SP-49 (cell line): ENCODE measurements around a stretch of chrX.

DNA sequence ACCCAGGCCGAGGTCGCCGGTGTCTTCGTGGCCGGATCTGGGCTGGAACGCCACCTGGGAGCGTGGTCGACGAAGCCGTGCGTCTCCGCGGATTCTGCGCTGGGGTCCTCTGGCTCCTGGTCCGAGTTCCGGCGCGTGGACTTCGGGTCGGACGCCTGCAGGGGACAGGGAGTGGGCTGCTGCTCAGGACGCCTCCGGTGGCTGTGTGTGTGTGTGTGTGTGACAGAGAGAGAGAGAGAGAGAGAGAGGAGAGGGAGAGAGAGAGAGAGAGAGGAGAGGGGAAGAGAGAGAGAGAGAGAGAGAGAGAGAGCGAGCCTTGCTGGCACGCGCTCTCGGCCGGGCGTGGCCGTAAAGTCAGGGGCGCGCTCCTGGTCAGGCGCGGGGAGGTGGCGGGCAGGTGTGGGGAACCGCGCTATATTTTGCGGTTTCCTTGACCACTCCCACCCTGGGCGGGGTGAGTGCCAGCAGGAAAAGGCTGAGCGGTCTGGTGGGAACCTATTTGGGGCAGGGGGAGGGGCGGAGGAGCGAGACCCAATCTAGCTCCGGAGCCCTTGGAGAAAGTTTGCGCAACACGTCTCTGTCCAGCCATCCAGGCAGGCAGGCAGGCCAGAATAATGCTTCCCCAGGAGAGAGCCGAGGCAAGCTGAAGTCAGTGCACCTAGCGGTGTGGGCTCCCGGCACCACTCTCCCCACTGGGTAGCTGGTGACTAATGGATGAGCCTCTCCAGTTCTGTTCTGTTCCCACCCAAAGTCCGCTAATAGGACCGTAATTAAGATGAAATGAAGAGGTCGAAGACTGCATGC lies 61.9 kb downstream of the RHOXF2B start:
- PRO-cap, result no peak

DNA sequence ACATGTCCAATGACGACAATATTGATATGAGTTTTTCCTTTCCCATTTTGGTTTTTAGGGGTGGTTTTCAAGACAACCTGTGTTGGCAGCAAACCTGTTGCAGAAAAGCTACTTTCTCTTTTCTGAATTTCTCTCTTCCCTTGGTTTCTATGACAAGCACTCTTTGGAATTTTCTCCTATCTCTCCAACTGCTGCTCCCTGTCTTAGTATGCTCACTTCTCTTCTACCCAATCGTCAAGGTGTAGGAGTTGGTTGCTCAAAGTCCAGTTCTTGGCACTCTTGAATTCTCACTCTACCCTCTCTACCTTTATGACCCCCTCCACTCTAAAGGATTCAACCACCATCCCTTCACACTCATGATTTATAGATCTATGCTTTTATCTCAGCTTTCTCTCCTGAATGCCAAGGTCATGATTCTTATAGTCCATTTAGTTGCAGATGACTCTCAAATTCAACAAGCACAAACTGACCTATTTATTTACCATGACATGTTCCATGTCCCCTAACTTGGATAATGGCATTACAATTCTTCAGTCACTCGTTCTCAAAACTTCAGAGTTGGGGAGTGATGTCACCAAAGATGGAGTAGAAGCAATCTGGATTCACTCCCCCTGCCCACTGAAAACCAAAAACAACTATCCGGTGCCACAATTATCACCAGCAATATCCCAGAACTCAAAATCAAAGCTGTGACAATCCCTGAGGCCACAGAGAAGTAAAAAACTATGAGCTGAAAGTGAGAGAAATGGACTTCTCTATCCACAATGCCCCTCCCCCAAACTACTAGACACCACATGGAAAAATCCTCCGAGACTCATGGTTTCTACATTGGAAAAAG lies 37.7 kb upstream of the ZBTB33 start:
- PRO-cap, result no peak

- PRO-cap, result no peak
Measured at GRCh38 chrX:120438701-120439156, 30.4 kb downstream of the LAMP2 start.

DNA sequence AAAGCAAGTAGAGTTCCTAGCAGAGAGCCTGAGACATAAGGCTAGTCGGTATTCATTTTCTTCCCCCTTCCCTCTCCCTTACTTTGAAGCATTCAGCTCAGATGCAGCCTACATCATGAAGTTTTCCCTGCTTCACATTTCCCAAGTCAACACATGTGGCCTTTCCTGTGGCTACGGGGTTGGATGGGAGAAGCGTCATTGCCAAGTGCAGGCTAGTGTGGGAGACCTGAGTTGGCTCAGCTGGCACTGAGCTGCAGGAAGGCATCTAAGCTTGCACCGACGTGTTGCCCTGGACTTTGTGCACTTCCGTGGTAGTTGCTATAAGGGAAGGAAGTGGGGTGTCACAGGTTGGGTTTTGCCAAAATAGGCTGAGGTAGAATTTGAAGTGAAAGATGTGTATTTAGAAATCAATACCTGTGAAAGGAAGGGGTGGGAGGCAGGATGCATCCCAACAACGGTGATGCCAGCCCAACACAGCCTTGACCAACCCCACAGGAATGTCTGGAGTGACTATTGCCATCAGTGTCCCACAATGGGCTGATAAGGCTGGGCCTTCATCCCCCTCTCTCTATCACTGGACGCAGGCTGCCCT lies 18.9 kb upstream of the LAMP2 start:
- PRO-cap, result no peak

DNA sequence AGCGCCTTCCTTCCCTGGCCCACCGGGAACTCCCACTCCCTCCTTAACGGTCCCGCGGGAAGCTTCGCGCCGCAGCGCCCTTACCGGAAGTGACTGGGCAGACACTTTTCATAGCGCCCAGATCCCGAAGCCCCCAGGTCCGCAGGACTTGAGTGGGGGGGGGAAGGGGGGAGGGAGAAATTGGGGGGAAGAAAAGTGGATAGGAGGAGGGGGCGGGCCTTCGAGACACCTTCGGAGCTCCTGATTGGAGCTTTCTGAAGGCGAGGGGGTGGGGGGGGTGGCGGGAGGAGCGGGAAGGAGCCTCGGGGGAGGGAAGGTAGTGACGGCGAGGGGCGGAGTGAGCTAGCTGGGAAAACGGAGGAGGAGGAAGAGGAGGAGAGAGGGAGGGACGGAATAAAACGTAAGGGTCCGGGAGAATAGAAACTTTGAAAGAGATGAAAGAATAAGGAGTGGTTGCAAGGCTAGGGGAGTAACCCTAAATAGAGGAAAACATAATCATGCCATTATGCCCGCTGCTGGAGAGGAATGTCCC lies 592 bp upstream of the CUL4B start:
- PRO-cap, result unidirectional peak, plus-strand start at position 319 of the sequence

DNA sequence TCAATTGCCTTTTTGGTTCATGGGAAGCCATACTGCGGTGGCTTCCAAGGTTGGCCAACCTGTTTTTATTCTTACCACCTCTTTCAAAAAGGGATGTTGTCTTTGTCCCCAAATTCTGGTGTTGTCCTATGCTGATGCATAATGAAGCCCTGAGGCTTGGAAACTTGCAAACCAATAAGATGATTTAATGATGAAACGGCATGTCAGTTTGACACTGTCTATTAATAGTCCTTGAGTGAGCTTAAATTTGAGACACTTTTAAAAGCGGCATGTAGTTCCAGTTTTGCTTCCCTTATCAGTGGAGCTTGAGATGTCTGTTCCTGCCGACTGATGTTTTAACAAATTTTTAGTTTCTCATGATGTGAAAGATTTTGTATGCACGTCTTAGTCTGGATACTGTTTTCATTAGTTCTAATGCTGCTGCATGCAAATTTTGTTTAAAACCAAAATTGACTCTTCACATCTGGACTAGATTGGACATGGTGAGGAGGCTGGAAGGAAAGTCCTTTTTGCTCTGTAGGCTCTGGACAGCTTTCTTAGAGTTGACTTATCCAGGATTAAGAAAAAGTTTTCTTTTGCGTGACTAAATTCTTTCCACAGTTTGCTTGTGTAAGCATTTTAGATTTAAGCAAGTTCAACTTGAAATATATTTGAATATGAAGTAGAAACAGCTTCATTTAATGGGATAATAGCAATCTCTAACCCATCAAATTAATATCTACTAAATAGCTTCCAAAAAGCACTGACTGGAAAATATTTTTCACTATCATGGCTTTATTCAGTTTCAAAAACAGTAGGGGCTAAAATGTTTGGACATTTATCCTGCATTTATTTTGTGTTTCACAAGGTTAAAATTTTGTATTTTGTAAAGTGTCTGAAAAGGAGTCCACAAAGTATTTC lies 11.7 kb downstream of the C1GALT1C1 start:
- PRO-cap, result no peak

- PRO-cap, result no peak
Measured at GRCh38 chrX:120672369-120672709, 42.5 kb upstream of the C1GALT1C1 start.

- PRO-cap, result no peak
Measured at GRCh38 chrX:120874653-120874940, 1.1 kb downstream of the CT47B1 start.

DNA sequence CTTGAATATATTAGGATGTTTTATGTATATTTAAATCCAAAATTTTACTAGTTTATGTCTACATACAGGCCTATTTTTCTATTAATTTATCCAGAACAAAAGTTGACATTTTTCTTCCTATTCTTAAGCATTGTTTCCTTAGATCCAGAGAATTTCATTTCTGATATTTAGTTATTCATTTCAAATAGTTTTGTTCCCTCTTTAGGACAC lies 969.7 kb downstream of the GLUD2 start:
- PRO-cap, result no peak

- PRO-cap, result unidirectional peak, minus-strand start at chrX:123765088; unidirectional peak, minus-strand start at chrX:123765177
Measured at GRCh38 chrX:123764765-123765683, 32.2 kb upstream of the THOC2 start.

- PRO-cap, result no peak
Measured at GRCh38 chrX:123784846-123785346, 52.0 kb upstream of the THOC2 start.

DNA sequence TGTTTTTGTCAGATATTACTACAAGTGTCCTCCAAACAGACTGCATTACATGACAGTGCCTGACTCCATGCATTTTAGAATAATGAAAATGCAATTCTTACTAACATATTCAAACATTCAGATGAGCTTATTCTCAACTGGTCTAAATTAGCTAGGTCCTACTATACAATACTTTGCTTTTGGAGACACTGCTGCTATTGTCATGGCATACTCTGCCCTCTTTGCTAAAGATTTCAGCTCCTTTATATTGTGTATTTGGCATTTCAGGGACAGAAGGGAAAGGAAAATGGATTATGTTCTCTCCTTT lies 385.5 kb upstream of the TEX13C start:
- PRO-cap, result no peak

DNA sequence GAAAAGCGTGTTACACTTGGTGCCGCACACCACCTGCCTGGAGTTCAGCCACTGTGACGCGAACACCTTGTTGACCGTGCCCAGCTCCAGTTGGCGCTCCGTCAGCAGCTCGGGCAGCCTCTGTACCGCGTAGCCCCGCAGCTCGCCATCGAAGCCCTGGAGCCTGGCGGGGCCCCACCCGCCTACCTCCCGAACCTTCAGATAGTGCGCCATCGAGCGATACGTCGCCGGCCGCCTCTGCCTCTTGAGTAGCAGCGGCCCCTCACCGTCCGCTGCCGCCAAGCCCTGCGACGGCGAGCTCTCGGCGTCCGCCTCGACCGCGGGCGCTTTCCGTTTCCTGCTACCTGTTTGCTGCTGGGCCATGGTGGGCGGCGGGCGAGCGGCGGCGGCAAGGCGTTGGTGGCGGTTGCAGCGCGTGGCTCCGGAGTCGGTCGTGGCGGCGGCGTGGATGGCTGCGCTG lies 338 bp downstream of the DCAF12L1 start:
- PRO-cap, result no peak

DNA sequence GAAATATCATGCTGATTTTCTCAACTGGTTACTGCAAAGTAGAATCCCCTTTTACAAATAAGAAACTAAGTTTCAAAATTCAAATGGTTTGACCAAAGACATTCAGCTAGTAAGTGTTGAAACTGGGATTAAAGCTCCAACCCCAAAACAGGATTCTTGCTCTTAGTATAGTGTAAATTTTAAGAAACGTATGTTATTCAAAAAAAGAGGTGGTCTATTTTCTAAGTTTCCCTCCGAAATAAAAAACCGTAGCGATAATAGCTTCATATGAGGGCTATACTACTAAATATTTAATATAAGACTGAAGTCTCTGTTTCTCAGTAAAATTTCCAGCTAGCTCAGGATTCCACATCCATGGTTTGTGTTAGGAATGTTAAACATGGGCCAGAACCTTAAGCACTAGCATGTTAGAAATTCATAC lies 63.0 kb upstream of the PRR32 start:
- PRO-cap, result no peak

- PRO-cap, result no peak
Measured at GRCh38 chrX:129572501-129572991, 32.5 kb downstream of the OCRL start.

DNA sequence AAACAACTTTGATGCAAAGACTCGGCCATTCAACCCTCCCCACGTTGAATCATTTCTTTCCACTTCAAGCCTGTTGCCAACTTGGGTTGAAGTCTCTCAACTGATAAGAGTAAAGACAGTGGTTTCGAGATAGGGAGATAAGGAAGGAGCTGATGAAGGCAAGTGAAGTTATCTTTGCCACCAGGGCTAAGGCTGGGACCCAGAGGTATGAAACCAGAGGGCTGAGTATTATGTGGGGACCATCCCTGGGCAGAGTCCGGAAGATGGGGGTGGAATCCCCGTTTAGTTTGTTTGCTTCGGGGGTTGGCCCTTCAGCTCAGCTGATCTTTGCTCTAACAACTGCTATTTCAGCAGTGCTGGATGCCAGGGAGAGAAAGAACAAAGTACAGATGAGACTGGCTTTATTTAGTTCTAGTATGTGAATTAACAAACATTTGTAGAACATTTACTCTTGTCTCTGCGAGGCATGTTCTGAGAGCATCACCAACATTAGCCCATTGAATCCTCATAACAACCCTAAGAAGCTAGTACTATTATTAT lies 2.2 kb upstream of the XPNPEP2 start:
- PRO-cap, result no peak

GRCh38 chrX:129932619-129933329 lies 26.8 kb downstream of the UTP14A start:
- PRO-cap, result no peak

DNA sequence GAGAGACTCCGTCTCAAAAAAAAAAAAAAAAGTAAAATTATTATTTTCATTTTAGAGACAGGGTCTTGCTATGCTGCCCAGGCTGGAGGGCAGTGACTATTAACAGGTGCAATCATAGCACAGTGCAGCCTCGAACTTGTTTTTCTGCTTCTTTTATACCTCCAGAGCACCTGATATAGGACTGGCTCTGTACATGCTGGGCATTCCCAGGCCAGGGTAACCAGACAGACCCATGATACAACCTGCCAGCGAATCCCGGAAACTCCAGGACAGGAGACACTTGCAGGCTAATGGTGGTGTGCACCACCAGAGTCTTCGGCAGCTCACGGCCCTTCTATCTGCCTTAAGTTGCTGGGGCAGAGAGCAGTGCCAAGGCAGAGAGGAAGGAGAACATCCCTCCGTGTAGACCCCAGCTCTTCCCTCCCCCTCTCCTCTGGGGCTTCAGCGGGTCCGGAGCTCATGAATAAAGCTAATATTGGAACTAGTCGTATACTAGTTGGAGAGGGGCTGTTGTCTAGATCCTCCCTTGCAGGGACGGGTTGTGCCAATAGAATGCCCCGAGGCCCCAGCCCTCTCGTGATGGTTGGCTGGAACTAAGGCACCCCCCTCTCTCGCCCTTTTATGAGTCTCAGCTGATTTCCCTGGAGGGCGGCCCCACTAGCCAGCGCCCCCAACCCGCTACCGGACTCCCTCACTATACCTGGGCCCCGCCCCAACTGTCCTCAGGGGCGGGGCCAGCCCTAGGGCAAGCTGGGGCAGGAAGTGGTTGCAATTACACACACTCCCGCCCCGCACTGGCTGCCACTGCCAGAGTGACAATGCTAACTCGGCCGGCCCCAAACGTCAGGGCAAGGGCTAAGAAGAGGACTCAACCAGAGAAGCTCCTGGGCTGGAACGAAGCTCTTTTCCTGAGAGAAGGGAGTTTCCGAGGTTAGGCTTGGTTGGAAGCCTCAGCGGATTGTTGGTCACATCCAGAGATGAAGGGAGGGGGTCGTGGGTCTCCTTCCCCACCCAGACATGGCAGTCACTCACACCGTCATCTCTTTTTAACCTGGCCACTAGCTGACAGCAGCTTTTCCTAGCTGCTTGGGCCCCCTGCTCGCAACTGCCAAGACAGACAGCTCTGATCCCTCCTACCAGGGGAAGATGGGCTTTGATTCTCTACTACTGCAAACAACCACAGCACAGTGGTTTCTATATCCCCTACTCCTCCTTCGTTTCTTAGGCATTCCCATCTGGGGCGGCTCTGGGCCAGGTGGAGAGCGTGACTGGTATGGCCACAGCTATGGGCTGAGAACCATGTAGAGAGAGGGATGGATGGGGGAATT lies 21.3 kb upstream of the BCORL1 start:
- PRO-cap, result bidirectional peak, plus-strand start at position 839 of the sequence, minus-strand start at position 718 of the sequence

DNA sequence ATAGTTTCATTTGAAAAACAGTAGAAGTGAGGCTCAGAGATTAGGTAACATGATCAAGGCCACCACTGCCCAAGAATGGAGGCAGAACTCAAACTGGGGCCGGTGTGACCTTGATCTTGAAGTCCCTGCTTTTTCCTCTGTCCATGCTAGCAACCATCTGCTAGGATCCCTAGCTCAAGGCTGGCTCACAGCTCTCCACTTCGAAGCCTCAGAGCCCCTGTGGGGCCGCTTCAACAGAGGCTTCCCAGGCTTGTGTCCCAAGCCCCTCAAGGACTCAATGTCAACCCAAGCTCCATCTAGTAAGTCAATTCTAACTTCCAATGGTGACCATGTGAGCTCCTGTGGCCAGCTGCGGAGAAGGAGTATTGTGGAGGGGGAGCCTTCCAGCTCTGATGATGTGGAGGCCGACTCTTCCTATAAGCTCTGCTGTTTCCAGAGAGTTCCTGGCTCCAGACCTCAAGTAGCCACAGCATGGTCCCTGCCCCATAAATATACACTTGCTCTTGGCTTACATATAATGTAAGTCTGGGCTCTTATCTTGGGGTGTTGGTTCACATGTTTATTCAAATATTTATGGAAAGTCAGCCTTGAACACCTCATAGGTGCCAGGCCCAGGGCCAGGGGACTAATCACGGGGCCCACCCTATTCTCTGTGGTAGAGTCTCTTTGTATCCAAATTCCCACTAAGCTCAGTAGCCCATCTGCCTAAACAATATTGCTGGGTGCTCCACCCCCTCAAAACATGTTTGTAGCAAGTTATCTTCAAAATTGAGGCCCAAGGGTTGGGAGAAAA lies 14.8 kb downstream of the ELF4 start:
- PRO-cap, result no peak

DNA sequence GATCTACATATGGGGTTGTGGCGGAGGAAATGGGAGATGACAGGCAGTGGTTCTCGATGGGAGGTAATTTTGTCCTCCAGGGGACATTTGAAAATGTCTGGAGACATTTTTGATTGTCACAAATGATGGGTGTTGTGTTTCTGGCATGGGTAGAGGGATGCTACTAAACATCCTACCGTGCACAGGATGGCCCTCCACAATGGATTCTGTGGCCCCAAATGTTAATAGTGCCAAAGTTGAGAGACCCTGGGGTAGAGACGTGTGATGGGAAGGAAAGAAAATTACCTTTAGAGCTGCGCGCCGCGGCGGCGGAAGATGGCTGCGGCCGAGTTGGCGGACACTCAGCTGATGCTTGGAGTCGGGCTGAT lies 93.0 kb downstream of the RBMX2 start:
- PRO-cap, result no peak